Right cardiac atrium (tissue), 1 donor: ENCODE measurements around the gene TMEM88.

- PRO-cap, result bidirectional peak, plus-strand start at chr17:7835327, minus-strand start at chr17:7834997; bidirectional peak, plus-strand start at chr17:7835727, minus-strand start at chr17:7835513
Measured at GRCh38 chr17:7835282-7836217, 1.5 kb downstream of the KDM6B start.

- PRO-cap, result bidirectional peak, plus-strand start at chr17:7842349, minus-strand start at chr17:7842268
Measured at GRCh38 chr17:7842136-7842489, 8.1 kb downstream of the KDM6B start.

DNA sequence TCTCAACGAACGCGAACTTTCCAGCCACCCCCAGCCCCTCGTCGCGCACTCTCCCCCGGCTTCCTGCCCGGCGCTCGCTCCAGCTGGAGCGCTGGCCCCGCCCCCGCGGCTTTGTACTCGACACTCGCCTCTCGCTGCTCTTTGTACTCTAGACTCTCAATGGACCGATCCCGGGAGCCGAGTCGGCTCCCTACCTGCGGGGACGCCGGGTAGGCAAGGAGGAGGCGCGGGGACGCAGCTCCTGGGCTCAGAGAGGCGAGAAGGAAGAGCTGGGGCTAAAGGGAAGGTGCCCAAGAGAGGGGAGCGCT lies 9.5 kb downstream of the KDM6B start:
- PRO-cap, result bidirectional peak, plus-strand start at position 144 of the sequence, minus-strand start at position 53 of the sequence

- PRO-cap, result no peak
Measured at GRCh38 chr17:7849833-7850686, 4.8 kb upstream of the TMEM88 start.

GRCh38 chr17:7854558-7855453 lies at the start of gene TMEM88:
TMEM88 (plus strand) TSS chr17:7855066.
- PRO-cap, result bidirectional peak, plus-strand start at chr17:7855066, minus-strand start at chr17:7854921

DNA sequence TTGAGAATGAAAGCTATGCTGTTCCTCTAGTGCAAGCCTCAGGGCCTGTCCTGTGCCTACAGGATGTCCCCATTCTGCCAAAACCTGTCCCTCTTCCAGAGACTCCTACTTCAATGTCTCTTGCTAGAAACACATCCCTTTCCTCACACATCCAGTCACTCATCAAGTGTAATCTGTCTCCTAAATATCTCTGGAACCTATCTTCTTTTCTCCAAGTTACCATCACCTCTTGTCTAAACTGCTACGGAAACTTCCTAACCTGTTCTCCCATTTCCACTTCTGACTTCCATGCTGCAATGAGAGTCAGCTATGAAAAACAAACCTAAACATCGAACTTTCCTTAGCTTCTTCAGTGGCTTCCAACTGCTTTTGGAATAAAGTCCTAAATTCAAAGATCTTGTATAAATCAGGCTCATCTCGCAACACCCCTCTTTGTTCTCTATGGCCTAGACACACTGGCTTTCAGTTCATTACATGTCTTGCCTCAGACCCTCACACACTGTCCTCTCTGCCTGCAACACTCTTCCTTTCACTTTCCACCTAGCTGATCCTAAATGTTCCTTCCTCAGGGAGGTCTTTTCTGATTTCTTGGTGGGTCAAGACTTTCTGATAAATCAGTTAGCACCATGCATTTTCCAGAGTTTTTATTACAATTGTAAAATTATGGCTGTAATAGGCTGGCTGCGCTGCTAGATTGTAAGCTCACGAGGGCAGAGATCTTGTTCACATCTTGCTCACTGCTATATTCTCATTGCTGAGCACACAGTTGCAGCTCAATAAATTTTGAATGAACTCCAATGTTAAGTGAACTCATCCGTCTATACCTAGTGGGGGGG lies 3.9 kb downstream of the CYB5D1 start:
- PRO-cap, result no peak

- PRO-cap, result no peak
Measured at GRCh38 chr17:7880008-7880416, 8.6 kb upstream of the CHD3 start.

DNA sequence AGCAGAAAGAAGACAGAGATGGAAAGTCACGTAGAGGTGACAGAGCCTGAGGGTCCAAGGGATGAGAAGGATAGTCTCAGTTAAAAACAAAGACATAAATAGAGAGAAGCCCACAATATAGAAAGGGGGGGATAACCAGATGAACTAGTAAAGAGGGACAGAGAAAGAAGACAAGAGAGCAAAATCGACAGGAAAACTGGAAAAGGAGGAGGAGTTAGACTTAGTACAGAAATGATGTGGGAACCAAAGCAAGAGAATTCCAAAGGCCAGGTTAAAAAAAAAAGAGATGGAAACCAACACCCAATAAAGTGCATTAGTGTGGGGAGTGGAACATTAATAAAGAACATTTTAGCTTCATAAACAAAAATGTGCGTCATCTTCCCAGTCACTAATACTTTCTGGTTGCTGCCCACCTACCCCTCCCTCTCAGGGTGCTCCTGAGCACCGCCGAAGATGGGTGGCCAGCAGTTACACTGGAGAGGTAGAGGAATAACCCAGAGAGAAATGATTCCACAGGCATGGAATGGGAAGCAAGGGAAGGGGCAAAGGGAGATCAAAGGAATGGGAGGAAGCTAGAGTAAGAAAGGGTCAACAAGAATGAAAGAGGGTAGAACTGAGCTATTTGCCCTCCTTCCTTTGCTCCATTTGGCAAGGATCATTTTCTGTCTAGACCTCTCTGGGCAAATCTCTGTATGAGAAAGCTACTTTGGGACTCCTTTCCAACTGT lies 6.0 kb upstream of the CHD3 start:
- PRO-cap, result no peak

DNA sequence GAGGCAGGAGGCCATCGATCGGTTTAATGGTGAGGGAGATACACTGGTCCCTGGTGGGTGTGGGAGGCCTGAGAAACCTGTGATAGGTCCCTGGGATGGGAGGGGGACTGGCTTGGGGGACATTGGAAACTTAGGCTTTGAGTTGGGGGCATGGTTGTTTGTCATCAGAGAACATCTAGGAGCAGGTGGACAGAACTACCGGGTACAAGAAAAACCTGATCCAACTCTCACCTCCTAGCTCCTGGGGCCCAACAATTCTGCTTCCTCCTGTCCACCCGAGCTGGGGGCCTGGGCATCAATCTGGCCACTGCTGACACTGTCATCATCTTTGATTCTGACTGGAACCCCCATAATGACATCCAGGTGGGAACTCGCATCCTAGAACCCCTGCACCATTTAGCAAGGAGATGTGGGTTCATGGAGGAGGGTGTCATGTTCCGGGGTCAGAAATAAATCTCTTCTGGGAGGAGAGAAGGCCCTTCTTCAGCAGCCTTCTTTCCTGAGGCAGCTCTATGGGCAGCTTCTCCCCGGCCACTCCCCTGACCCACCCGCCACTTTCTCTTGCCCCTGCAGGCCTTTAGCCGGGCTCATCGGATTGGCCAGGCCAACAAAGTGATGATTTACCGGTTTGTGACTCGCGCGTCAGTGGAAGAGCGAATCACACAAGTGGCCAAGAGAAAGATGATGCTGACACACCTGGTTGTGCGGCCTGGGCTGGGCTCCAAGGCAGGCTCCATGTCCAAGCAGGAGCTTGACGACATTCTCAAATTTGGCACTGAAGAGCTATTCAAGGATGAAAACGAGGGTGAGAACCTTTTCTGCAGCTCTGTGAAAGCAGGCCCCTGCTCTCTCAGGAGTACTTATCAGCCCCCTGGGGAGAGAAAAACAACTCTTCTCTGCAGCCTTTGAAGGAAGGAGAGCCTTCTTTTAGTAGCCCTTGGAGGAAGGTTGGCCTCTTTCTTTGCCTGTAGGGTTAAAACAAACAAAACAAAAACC lies 13.1 kb downstream of the RNF227 start:
- PRO-cap, result no peak

DNA sequence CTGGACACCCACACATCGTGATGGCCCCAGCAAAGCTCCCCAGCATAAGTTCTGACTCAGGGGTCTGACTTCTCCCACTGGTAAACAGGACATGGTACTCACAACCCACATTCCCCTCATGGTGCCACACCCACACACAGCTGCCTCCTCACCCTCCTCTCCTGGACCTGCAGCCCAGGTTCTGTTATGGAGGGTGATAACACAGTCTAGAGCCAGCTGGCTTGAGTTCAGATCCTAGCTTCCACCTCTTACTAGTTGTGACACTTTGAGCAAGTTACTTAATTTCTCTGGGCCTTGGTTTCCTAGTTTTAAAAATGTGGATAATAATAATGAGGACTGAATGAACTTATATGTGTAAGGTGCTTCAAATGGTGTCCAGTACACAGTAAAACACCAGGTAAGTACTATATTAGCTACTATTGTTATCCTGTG lies 841 bp upstream of the RNF227 start:
- PRO-cap, result no peak

DNA sequence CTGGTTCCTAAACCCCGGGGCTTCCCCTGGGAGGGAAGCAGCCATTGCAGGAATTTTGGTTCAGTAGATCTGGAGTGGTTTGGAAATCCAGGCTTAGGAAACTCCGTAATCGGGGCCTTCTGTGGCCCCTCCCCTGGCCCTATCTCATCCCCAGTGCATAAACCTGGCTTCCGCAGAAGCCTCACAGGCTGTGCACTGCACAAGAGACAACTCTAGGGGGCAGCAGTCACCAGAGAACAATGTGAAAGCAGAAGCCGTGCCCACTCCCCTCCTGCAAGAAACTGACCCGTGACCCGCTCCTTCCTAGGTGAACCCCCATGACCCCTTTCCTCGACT lies 14.2 kb downstream of the GUCY2D start:
- PRO-cap, result no peak

GRCh38 chr17:8145036-8145470 lies 7.2 kb downstream of the PER1 start:
- PRO-cap, result no peak

- PRO-cap, result no peak
Measured at GRCh38 chr17:8148018-8148562, 4.1 kb downstream of the PER1 start.

- PRO-cap, result bidirectional peak, plus-strand start at chr17:8151559, minus-strand start at chr17:8151176; bidirectional peak, plus-strand start at chr17:8151948, minus-strand start at chr17:8151846
Measured at GRCh38 chr17:8151246-8152307, 627 bp downstream of the PER1 start.

DNA sequence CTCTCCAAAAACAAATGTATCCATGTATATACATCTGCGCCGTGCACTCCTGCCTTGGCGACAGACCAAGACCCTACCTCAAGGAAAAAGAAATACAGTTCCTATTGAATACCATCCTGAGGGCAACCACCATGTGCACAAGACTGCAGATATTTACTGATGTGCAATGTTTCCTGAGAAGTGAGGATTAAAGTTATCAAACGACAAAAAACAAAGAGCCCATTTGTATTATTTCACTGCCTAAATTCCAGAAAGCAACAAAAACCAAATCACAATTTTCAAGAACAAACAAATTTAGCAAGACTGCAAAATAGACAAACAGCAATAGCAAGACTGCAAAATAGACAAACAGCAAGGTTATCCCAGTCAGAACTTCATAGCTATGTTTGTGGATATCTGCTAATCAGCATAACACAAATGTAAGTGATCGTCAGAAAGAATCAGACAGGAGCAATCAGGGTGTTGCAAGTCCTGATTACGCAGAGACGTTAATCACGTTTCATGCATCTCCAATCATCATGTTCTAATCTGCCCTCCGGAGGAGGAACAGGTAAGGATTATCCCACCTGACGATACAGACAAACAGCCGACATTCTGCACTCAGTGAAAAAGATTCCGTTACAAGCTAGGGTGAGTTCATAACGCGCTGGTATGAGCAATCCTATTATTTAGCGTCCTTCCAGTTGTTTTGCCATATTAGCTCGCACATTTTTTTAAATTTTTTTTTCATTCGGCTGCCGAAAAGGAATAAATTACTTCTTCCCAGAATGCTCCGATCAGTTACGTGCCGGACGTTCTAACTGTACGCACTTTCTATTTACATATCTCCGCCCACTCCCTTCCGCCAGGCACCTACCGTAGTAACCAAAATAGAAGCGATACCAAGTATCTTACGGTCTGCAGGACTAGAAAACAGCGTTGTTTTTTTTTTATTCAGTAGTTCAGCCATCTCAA lies 2.9 kb downstream of the TMEM107 start:
- PRO-cap, result unidirectional peak, minus-strand start at position 541 of the sequence; unidirectional peak, minus-strand start at position 574 of the sequence

DNA sequence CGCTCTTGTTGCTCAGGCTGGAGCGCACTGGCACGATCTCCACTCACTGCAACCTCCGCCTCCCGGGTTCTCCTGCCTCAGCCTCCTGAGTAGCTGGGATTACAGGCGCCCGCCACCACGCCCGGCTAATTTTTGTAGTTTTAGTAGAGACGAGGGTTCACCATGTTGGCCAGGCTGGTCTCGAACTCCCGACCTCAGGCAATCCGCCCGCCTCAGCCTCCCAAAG lies 1.1 kb upstream of the RPL26 start:
- PRO-cap, result no peak

GRCh38 chr17:8437525-8438196 lies 2.0 kb downstream of the NDEL1 start:
- PRO-cap, result no peak

GRCh38 chr17:8475119-8475476 lies 39.4 kb downstream of the NDEL1 start:
- PRO-cap, result no peak

GRCh38 chr17:8512101-8512696 lies 76.5 kb downstream of the NDEL1 start:
- PRO-cap, result no peak

- PRO-cap, result no peak
Measured at GRCh38 chr17:8621375-8621960, 9.1 kb downstream of the MYH10 start.